Psoas muscle (tissue), 2 donors: ENCODE data around the genes MTA2, C11orf98, BSCL2, NXF1 and PLAAT2.

- PRO-cap, 2 experiments: no peak in any of the 2 experiments
Measured at GRCh38 chr11:62592737-62592984, 1.3 kb upstream of the TUT1 start.

- PRO-cap, 2 experiments: no peak in any of the 2 experiments
Measured at GRCh38 chr11:62592985-62594047, 2.0 kb upstream of the TUT1 start.

DNA sequence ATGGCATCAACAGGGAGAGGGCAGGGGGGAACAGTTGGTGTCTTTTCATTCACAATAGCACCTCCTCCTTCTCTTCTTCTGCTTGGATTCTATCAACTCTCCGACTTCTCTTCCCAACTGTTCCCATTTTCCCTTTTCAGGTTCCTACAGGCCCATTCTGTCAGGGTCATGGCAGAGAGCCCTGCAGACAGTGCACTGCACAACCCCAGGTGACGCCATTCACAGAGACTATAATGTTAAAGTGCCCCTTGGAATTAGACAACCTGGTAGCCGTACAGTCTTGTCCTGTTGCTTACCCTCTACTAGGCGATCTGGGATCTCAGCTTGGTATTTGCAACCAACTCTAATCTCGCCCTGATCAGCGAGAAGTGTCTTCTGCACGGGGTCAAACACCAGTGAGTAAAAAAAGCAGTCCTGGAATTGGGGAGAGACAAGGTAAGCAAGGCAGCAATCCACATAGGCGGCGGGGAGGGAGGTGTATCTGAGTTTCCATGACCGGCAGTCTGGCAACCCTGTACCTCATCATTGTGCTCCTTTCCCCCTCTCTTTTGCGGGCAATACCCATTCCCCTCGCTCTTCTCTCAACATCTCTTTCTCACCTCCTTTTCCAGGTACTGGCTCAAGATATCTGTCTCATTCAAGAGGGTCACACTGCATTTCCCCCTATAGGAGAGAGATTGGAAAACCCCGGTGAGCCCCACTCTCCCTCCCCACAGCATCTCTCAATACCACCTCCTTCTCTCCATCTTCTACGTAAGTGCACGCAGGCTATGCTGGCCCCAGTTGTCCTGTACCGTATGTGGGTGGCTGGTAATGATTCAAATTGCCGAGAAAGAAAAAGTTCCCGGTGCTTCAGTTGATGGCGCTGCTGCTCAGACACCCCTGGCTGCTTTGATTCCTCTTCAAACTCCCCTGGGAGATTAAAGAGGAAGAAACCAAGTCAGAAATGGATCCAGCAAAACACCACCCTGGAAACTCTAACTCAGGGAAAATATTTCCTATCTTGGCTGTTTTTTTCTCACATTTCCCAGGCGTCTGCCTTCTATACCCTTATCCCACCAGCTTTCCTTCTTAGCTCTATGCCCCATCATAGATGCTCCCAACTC is 3.6 kb downstream of the MTA2 start:
- PRO-cap, 2 experiments: no peak in any of the 2 experiments

DNA sequence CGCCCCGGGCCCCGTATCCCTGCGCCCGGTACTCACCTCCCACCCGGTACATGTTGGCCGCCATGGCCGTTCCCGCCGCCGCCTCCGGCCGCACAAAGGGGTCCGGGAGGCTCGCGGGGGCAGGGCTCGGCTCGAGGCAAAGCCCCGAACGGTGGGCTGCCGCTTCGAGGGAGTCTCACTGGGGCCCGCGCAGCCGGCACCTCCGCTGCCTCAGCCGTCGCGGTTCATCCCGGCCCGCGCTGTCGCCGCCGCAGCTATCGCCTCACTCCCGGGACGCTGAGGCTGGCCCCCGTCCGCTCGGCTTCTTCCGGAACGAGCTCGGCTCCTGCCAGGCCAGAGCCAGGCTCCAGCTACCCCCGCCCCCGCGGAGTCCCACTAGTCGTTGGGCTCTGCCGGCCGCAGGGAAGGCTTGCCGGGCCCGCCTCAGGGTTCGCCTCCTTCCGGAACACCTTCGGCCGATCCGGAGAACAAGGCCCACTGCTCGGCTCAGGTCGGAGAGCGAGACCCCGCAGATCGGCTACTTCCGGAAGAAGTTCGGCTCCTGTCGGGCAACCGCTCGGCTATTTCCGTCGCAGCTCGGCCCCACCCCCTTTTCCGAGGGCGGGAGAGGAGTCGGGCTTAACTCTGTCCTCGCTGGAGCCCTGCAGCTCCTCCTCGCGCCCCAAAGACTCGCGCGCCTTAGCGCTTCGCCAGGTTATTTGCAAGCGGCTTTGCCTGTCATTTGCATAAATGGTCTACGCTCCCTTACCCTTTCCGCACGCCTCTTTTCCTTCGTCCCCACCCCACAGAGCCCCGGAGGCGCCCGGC is at the start of gene MTA2:
Gene MTA2 (minus strand): TSS at position 479 of the 807 bp plus-strand sequence.
- PRO-cap, 2 experiments: peak in 2 of 2 experiments; most common plus-strand start position 638 of the sequence (in 1); most common minus-strand start position 278 of the sequence (in 2)

GRCh38 chr11:62602728-62603126 is 1.1 kb upstream of the MTA2 start:
- PRO-cap, 2 experiments: no peak in any of the 2 experiments

DNA sequence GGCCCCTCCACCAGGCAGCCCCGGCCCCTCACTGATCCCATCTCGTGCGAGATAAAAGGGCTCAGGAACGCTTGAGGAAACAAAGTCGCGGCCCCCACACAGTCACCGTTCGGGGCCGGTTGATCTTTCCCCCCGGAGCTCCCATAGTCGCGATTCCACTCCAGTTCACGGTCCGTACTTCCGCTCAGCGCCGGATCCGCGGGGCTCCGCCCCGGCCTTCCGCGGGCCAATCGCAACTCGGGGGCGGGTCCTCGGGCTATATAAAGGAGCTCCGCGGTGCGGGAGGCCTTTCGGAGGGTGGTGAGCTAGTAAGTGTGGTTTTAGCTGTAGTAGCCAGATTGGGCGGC is at the start of gene C11orf98:
Gene C11orf98 (minus strand): TSS at position 186 of the 347 bp plus-strand sequence.
- PRO-cap, 2 experiments: peak in 2 of 2 experiments; most common plus-strand start position 288 of the sequence (in 2); most common minus-strand start position 160 of the sequence (in 2)

GRCh38 chr11:62690983-62691586 is 1.8 kb upstream of the LRRN4CL start:
- PRO-cap, 2 experiments: no peak in any of the 2 experiments

- PRO-cap, 2 experiments: no peak in any of the 2 experiments
Measured at GRCh38 chr11:62707029-62708036, at the start of gene BSCL2. Gene BSCL2 (minus strand): TSS chr11:62707424.

- PRO-cap, 2 experiments: no peak in any of the 2 experiments
Measured at GRCh38 chr11:62708773-62709388, 1.4 kb downstream of the GNG3 start.

DNA sequence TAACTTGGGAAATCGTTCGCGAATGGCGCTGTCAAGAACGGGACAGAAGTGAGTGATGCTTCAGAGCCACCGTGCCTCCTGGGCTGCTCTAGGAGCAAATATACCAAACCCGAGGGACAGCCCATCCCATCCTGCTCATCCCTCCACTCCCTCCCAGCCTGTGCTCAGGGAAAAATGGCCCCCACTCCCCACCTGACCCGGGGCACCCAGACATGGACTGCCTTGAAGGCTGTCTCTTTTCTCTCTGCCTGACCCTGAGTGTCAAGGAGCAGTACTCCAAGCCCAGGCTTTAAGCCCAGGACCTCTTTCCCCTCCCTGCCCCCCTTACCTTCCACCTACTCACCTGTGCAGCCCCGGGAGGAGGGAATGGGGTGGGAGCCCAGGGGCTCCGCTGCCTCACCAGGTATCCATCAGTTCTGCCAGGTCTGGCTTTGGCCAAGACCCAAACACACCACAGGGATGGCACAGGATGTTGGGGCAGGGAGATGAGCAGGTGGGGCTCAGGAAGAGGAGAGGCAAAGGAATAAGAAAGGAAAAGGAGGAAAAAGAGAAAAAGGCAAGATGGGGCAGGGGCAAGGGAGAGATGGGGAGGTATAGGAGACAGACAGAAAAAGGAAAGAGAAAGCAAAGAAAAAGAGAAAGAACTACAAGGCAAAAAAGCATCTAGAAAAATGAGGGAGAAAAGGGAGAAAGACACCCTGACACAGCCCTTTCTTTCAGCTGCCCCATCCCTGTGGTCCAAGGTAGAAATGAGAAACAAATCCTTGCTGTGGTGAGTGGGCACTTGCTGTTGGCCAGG is 6.5 kb downstream of the NXF1 start:
- PRO-cap, 2 experiments: no peak in any of the 2 experiments

DNA sequence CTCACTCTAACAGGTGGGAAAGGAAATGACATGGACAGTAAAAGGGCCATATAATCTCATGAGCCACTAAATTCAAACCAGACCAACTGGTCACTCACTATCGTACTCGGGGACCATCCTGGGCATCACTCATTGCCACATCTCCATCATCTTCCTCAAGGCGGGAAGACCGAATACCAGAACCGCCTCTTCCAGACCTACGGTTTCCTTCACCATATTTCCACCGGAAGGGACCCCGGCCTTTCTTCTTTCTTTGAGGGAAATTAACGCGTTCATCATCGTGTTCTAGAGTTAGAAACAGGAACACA is 1.6 kb downstream of the NXF1 start:
- PRO-cap, 2 experiments: no peak in any of the 2 experiments

GRCh38 chr11:62805301-62806536 is at the start of gene NXF1:
Gene NXF1 (minus strand): TSS chr11:62805440.
- PRO-cap, 2 experiments: peak in 2 of 2 experiments; most common plus-strand start chr11:62805688 (in 1); most common minus-strand start chr11:62805440 (in 2)

DNA sequence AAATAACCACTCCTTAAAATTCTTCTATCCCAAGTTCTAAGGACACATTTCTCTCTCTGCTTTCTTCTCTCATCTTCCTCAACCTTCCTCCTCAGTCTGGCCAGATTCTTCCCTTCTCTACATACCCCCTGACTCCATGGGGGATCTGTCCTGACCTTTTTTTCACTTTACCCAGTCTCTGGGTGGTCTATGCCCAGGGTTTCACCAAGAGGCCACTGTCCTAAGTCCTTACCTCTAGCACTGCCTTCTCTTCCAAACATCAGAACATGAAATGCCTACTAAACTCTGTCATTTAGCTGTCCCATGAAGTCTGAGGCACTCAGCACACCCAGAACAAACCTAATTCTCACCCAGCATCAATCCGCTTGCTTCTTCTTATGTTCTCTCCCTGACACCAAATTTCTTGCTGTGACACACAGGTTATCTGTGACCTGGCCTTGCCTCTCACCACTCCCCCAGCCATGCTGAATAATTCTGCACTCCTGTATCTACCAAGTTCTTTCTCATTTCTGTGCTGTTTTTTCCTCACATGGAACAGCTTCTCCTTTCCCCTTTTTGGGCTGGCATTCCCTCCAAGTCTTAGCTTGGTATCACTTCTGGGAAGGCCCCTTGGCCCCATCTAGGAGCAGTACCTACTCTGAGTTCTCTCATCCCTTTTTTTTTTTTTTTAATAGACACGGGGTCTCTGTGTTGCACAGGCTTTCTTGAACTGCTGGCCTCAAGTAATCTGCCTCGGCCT is 5.9 kb upstream of the NXF1 start:
- PRO-cap, 2 experiments: no peak in any of the 2 experiments

DNA sequence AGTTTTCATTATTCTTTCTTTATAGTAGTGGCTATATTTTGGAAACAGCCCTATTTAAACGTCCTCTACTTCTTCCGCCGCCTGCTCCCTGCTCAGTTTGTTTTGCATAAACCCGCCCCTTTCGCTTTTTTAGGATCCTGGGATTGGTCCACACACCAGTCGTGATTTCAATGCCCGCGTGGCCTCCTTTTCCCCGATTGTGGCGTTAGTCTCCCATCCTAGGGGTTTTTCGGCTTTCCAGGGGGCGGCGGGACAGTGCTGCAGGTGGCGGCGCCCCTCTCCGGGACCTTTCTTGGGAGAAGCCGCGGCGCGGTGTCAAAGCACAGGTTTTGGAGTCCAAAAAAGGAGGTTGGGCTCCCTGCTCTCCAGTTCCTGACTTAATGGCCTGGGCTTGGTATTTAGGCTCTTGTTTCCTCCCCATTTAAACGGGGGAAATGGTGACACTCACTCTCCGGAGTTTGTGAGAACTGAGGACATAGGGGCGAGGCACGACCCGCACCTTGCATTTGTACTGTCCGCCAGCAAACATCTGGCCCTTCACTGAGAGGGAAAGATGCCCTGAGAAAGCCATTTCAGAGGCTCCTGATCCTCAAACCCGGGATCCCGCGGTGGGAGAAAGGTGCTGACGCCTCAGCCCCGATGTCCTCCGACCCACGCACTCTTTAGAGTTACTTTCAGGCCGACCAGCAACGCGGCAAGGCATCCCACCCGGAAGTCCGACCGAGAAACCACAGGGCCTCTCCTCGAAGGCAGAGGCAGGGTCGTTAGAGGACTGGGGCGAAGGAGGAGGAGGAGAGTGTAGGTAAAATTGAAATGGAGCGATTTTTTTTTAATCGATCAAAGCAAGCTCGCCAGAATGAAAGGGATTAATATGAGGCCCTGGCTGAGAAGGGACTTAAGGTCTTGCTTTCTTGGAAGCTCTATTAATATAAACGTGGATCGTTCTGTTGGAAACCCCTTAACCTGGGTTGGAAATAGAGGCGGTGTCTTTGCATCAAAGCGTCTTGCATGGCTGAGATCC is 2.8 kb upstream of the WDR74 start:
- PRO-cap, 2 experiments: peak in 2 of 2 experiments; most common plus-strand start position 153 of the sequence (in 1); most common minus-strand start position 657 of the sequence (in 1)

GRCh38 chr11:62851219-62851937 is 12.0 kb upstream of the WDR74 start:
- PRO-cap, 2 experiments: no peak in any of the 2 experiments

DNA sequence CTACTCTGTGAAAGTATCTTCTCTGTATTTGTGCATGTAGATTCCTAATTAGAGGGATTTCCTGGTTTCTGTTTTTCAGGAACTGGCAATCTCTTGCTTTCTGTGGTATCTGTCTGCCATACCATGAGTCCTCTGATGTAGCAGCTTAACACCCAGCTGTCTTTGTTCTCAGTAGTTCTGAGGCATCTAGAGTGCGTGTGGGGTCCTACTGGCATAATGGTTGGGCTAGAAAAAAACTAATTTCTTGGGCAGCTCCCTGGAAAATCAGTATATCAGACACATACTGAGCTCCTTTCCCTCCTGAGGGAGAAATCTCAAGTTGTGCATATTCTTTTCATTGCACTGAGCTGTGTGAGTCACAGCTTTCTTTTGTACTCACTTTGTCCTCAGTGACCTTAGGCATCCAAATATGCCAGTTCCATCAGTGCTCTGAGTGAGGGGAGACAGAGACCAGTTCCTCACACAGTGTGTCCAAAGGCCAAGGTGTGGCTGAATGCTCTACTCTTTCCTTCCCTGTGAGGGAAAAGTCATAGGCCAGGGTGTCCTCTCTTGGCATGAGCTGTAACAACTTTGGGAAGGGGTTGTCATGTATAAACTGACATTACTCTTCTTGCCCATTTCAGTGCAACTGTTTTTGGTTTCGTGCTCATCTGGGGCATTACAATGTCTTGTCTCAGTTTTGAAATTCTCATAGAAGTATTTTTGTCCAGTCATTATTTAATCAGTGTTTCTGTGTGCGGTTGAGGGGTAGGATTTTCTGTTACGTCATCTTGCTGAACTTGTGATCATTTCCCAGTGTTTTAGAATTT is 35.6 kb upstream of the SLC22A24 start:
- PRO-cap, 2 experiments: no peak in any of the 2 experiments

- PRO-cap, 2 experiments: no peak in any of the 2 experiments
Measured at GRCh38 chr11:63563207-63564335, at the start of gene PLAAT2. Gene PLAAT2 (minus strand): TSS chr11:63563379.

- PRO-cap, 2 experiments: no peak in any of the 2 experiments
Measured at GRCh38 chr11:63575417-63575680, 12.2 kb upstream of the PLAAT2 start.

DNA sequence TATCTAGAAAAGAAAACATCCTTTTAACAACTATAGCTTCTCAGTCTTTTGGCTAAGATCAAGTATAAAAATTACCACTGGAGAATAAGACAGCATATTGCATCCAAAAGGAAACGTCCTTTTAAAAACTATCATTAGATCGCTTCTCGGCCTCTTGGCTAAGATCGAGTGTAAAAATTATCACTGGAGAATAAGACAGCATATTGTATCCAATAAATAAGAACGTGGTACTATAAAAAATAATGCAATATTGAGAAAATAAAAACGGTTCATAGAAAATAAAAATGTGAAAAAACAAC is 14.4 kb upstream of the PLAAT2 start:
- PRO-cap, 2 experiments: no peak in any of the 2 experiments

DNA sequence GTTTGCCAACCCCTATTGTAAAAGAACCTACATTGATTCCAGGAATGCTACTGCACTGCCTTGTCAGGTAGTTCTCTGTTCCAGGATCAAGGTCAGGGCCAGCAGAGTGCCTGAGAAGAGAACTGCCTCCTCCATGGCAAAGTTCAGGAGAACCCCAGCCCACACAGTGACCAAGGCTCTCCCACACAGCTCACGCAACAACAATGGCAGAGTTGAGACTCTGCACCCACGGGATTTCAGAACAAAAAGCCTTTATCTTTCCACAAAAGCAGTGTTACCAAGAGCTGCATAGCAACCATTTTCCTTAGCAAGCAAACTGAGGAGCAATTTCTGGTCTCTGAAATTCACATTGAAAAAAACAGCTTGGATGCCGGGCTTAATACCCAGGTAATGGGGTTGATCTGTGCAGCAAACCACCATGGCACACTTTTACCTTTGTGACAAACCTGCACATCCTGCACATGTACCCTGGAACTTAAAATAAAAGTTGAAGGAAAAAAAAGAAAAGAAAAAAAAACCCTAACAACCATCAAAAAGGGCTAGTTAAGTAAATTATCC is 11.0 kb downstream of the PLAAT3 start:
- PRO-cap, 2 experiments: no peak in any of the 2 experiments